Daoy (cell line): Measurements from ENCODE around the genes RHBDF1 and STUB1.

DNA sequence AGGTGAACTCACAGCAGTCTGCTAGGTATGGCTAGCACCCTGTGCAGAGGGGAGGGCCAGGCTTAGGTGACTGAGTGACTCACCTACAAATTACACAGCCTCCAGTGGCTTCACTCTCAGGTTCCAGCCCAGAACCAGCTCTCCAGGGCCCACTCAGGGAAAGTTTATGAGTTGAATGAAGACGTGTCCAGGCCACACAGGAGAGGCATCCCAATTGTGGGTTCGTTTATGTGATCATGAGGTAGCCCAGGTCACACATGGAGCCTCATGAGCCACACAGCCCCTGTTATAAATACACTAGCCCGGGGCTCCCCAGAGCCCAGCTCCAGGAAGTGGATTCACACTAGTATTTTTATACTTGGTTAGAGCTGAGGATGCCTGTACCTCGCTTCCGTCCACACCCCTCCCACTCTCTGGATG, 27.5 kb downstream of the POLR3K start:
- RAMPAGE, long total RNA, result no peak

DNA sequence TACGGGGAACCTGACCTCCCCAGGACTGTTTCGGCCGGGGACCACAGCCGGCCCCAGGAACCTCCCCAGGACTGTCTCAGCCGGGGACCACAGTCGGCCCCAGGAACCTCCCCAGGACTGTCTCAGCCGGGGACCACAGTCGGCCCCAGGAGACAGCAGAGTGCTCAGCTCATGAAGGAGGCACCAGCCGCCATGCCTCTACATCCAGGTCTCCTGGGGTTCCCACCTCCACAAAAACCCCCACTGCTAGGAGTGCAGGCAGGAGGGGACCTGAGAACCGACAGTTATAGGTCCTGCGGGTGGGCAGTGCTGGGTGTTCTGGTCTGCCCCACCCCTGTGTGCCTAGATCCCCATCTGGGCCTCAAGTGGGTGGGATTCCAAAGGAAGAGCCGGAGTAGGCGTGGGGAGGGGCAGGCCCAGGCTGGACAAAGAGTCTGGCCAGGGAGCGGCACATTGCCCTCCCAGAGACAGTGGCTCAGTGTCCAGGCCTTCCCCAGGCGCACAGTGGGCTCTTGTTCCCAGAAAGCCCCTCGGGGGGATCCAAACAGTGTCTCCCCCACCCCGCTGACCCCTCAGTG, 4.4 kb downstream of the RHBDF1 start:
- RAMPAGE, long total RNA, result no peak

- RAMPAGE, long total RNA, result no peak
These were observed at the start of gene RHBDF1 for GRCh38 chr16:72348-73359. TSS of gene RHBDF1 (minus strand) at chr16:72631.

DNA sequence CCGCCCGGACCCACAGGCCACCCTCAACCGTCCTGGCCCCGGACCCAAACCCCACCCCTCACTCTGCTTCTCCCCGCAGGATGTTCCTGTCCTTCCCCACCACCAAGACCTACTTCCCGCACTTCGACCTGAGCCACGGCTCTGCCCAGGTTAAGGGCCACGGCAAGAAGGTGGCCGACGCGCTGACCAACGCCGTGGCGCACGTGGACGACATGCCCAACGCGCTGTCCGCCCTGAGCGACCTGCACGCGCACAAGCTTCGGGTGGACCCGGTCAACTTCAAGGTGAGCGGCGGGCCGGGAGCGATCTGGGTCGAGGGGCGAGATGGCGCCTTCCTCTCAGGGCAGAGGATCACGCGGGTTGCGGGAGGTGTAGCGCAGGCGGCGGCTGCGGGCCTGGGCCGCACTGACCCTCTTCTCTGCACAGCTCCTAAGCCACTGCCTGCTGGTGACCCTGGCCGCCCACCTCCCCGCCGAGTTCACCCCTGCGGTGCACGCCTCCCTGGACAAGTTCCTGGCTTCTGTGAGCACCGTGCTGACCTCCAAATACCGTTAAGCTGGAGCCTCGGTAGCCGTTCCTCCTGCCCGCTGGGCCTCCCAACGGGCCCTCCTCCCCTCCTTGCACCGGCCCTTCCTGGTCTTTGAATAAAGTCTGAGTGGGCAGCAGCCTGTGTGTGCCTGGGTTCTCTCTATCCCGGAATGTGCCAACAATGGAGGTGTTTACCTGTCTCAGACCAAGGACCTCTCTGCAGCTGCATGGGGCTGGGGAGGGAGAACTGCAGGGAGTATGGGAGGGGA, 568 bp downstream of the HBA2 start:
- RAMPAGE, long total RNA, result no peak

DNA sequence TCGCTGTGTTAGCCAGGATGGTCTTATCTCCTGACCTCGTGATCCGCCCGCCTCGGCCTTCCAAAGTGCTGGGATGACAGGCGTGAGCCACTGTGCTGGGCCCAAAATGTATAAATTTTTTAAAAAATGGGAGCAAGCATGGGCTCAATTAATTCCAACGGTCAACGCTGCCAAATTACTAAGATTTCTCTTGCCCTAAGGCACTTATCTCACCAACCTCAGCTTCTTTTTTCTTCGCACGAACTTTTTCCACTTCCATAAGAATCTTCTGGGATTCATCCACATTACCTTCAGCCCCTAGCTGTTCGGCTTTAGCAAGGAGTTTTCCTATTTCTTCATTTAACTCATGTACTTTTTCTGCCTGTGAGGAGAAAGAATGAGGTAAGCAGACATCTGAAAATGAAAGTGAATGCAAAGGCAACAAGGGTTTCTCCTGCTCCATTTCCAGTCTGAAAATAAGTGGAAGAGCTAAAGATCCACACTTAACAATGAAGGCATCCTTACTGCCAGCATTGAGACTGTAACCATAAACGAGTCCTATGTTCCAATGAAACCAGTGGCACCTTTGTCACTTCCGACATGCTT, 23.4 kb downstream of the LUC7L start:
- RAMPAGE, long total RNA, result no peak

- RAMPAGE, long total RNA, result no peak
These were observed 32.4 kb downstream of the RAB11FIP3 start for GRCh38 chr16:457688-458463.

GRCh38 chr16:528678-529806, 1.5 kb downstream of the CAPN15 start:
- RAMPAGE, long total RNA, result no peak

- RAMPAGE, long total RNA, result no peak
These were observed 8.4 kb downstream of the CAPN15 start for GRCh38 chr16:535922-536366.

GRCh38 chr16:540735-541485, 13.4 kb downstream of the CAPN15 start:
- RAMPAGE, long total RNA, result no peak

GRCh38 chr16:585105-586004, 4.5 kb upstream of the RAB40C start:
- RAMPAGE, long total RNA, result no peak

- RAMPAGE, long total RNA, result no peak
These were observed 6.3 kb downstream of the RAB40C start for GRCh38 chr16:595770-596894.

DNA sequence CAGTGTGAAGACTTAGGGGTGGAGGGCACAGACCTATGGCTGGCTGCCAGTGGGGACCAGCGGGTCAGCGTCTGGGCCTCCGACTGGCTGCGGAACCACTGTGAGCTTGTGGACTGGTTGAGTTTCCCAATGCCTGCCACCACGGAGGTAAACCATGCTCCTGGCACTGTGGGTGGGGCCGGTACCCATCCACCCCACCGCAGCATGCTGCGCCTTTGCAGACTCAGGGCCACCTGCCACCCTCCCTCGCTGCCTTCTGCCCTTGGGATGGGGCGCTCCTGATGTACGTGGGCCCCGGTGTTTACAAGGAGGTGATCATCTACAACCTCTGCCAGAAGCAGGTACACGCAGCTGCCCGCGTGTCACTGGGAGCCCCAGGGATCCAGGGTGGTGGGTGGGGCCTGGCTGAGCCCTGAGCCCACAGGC, 1.5 kb upstream of the RHOT2 start:
- RAMPAGE, long total RNA, result no peak

DNA sequence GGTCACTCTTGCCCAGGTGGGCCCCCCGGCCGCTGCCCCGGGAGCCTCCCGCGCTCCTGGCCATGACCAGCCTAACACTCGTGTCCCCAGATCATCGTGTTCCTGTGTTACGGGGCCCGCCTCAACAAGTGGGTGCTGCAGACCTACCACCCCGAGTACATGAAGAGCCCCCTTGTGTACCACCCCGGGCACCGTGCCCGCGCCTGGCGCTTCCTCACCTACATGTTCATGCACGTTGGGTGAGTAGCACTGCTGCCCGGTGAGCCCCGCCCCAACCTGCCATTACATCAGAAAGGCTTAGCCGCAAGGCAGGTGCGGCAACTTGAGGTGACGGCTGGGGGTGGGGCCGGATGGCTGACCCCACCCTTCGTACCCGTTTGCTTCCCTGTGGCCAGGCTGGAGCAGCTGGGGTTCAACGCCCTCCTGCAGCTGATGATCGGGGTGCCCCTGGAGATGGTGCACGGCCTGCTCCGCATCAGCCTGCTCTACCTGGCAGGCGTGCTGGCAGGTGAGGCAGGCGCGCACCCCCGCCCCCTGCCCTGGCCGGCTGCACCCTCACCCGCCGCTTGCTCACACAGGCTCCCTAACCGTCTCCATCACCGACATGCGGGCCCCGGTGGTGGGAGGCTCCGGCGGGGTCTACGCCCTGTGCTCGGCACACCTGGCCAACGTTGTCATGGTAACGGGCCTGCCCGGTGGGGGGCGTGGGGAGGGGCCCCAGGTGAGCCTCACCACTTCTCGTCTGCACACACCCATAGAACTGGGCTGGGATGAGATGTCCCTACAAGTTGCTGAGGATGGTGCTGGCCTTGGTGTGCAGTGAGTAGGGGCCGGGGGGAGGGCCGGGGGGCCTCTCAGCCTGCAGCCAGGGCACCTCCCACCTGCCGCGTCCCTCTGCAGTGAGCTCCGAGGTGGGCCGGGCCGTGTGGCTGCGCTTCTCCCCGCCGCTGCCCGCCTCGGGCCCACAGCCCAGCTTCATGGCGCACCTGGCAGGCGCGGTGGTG, 1.7 kb downstream of the RHBDL1 start:
- RAMPAGE, long total RNA, result no peak

- RAMPAGE, long total RNA, result no peak
These were observed at the start of gene STUB1 for GRCh38 chr16:679943-680931. TSS of gene STUB1 (plus strand) at chr16:680410.

DNA sequence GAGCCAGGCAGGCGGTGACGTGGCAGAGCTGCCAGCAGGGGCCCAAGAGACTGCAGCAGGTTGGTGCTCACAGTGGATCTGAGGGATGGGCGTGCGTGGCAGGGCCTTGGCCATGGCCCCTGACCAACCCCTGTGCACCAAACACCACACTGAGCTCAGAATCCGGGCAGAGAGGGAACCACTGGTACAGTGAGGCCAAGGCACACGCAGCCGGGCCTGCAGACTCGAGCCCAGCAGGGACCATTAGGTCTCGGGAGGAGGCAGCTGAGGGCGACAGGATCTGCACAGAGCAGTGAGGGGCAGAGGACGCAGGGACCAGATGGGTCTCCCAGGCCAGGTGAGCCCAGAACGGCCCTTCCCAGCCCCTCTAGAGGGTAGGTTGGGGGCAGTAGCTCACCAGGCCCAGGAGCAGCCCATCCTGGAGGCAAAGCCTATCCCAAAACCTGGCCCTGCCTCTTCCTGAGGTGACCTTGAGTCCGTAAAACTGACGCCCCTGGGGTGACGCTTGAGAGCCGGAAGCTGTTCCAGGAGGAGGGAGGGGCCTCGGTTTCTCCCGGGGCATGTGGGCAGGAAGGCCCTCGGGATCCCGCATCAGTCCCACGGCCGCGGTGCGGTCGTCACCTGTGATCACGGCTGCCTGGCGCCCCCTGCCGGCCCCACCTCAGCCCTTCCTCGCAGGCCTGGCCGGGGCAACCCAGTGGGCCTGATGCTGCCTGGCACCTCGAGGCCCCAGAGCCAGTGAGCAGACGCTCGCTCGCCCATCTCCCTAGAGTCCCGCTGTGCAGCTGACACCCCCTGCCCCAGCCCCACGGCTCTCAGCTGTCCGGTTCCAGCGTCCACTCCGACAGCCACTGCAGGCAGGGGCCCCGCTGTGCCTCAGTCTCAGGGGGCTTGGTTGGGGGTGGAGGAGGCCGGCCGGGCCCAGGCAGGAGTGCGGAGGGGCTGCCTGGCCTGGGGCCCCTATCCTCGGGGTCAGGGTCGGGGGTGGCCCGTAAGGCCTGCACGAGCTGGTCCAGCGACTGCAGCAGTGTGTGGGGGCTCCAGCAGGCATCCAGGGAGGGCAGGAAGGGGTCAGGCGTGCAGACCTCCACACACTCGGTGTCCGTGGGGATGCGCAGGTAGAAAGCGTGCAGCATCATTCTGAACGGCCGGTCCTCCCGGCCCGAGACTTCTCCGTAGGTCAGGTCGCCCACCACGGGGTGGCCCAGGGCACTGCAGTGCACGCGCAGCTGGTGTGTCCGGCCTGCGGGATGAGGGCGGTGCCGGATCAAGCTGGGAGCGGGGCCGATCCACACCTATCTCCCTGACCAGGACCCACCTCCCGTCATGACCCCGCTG, 2.6 kb downstream of the RPUSD1 start:
- RAMPAGE, long total RNA, result no peak

DNA sequence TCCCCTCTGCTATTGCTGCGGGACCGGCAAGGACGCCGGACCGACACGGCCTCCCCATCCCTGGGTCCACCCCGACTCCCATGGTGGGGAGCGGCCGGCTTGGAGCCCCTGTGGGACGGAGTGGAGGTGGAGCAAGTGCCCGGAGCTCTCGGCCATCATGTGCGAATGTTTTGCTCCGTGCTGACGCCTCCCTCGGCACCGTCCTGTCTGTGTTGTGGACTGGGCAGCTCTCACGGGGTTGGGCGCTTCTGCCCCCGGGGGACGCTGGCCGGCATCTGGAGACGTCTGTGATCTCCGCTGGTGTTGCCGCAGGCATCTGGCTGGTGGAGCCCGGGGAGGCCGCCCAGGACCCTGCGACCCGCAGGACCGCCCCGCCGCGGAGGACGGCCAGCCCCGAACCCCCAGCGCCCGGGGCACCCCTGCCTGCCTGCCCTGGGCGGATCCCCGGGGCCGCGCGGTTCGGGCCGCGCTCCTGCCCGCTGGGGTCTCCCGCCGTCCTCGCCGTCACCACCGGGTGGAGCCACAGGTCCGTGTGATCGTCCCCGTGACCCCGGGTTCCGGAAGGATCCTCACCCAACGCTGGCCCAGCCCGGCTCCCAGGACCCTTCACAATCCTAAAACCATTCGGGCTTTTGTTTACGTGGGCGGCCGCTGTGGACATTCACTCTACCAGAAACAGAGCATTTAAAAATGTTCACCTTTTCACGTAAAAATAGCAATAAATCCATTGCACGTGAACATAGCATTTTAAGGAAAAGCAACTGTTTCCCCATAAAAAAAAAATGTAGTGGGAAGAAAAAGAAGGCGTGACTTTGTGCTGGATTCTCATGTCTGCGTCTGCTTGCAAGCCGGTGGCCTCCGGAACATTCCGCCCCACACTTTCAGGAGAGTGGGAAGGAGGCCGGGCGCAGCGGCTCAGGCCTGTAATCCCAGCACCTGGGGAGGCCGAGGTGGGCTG, 13.1 kb upstream of the GNG13 start:
- RAMPAGE, long total RNA, result no peak

DNA sequence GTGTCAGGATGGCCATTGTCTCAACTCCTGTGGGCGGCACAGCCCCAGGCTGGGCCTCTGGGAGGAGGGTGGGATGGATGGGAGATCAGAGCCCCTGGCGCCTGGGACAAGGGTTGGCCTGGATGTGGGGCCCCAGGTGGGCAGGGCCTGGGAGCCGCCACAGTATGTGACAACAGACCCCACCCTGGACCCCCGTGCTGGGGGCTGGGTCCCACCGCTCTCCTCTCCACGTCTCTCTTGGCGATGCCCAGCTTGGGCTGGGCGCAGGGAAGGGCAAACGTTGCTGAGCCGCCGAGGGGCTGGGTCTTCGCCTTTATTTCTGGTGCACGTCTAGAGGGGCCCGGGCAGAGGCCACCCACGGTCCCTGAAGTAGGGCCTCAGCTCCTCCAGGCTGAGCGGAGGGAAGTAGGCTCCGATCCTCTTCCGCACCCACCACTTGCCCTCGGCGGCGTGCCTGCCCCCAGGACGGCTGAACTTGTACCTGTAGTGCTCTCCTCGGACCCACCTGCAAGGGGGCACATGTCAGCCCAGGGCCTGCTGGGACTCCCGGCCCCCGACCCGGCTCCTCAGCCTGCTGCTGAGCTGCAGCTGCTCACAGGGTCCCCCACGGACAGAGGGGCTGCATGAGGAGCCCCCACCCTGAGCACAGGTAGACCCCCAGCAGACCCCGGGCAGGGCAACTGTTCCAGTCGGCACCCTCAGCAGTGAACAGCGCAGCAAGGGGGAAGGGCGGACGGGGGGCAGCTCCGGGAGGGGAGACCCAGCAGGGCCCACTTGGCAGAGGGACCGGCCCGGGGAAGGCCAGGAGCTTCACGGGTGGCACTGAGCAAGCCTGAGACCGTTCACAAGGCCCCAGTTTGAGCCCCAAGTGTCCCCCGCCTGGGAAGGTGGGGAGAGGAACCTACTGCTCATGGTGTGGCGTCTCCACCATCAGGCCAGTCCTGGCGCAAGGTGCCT, 53.9 kb upstream of the GNG13 start:
- RAMPAGE, long total RNA, result no peak

GRCh38 chr16:866468-867150, 66.1 kb upstream of the GNG13 start:
- RAMPAGE, long total RNA, result no peak

- RAMPAGE, long total RNA, result no peak
These were observed 1.7 kb upstream of the LMF1 start for GRCh38 chr16:972284-973044.

DNA sequence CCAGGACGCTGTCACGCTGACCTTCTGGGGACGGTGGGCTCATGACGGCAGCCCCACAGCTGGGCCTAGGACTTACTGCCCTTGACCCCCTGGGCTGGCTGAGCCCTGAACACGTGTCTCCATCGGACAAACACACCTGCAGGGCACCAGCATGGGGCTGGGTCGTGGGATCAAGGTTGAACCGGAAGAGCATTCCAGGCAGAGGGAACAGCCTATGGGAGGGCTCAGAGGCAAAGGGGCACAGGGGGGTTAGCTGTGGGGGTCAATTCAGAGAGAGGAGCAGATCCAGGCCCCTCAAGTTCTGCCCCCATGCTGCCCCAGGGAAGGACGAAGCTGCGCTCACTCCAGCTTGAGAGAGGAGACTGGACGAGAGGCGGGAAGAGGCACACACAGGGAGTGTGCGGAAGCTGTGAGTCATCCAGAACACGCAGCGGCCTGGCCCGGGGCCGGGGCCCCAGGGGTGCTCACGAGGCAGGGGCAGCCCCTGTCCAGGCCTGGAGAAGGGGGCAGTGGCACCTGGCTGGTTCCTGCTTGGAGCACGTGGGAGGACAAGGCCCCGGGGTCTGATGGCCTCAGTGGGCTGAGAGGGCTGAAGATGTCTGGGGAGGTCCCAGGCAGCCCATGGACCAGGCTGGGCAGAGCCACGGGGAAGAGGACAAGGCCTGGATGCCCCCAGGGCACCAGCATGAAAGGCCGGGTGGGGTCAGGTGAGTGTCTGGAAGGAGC, 9.9 kb downstream of the SSTR5 start:
- RAMPAGE, long total RNA, result no peak